ENCODE measurements around a stretch of chr16.

DNA sequence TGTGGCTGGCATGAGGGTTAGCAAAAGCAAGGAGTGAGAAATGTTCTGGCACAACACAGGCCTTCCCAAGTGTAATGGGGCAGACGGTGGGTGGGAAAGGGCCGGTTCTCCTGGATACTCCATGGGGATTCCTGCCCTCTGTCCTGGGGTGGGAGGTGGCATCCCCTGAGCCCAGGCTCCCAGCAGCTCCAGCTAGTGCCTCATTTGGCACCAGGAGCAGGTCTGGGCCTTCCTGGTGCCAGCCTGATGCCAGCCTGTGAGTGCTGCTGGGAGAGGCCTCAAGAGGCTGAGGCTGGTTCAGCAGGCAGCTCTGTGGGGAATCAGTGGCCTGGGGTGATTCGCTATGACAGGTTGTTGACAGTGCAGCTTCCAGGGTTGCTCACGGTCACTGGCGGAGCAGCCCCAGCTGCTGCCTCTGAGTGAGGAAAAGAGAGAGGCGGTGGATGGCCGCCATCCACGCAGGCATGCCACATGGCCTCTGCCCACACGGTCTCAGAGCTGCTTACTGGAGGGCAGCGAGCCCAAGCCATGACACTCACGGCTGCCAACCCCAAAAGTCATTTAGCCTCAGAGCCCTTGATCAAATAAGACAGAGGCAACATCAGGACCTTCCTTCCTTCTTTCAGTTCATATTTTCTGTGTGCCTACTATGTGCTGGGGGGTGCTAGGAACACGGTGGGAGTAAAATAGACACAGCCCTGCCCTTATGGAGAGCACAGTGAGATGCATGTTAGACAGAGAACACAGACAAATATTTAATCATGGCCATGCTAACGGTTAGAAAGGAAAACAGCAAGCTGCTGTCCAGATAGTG is 4.3 kb upstream of the BRD7 start:
- PRO-cap, result no peak

DNA sequence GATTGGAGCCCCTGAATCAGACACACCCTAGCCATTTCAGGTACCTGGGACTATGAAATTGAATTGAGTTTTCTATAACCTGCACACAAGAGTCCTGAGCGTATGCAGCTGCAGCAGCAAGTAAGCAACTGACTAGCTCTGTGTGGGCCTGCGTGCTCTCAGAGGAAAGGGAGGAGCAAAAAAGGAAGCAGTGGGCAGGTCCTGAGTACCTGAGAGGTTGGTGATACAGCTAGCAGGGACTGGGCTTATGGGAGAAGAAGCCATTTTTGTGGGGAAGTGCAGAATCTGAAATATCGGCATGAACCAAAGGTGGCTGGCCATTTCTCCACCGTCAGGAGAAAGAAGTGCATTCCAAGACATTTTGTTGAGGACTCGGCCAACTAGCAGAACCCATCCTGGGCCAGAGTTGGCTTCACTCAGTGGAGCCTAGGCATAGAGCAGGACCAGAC is 27.3 kb upstream of the BRD7 start:
- PRO-cap, result no peak

DNA sequence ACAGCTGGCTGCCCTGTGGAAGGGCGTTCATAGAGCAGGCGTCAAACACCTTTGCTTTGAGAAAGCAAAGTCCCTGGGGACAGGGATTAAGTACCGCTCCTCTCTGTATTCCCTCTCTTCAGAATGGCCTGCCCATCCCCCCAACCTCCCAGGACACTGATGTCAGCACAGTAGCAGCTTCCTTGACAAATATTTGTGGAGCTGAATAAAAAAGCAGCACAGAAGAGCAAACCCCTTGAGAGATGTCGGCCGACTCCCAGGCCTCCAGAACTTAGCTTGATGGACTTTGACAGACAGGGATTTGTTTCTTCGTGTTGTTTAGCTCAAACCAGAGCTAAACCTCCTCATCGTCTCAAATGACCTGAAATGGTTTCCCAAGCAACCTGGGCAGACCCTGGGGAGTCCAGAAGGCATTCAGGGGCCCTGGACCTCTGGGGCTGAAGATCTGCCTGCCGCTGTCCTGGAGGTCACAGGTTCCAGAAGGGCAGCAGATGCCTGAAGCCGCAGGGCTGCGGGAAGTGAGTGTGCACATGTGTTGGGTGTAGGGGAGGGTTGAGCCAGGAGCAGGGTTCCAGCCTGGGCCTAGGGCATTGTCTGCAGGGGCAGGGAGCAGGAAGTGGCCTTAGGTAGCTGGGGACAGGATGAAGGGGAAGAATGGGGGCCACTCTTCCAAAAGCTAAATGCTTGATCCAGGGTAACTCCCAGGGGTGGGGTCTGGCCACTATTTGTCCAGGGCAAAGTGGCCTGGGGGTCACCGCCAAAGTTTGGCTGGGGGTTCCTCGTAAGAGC is 42.3 kb upstream of the NKD1 start:
- PRO-cap, result no peak

DNA sequence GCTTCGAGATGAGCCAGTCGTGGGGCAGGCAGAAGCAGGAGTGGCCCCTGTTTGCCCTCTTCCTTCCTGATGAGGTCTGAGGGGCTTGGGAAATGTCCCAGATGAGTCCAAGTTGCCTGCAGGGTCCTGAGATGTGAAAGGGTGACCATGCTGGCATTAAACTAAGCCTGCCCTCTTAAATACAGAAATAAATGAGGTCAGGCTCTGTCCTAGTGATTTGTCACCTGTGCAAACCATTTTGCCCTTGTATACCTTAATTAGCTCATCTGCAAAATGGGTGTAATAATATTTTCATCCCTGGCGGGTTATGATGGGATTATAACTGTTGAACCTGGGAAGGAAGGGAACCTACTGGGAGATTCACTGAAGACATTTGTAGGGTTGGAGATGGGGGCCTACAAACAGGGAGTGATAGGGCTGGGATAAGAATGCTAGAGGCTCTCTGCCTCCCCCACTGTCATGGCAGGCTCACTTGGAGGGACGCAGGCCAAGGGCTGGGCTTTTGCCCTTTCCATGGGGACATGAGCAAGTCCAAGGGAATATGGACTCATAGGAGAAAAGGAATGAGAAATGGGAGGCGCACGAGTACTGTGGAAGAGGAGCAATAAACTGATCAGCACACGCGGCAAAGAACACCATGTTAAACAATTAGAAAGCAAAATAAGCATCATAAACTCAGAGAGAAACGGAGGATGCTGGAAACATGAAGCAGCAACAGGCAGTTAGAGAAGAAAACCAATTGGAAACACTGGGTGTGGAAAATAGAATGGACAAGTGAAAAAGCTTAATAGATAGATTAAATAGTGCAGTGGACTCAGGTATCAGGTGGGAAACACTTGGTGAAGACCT is 4.4 kb downstream of the NKD1 start:
- PRO-cap, result no peak

GRCh38 chr16:50745014-50745501 is 3.2 kb downstream of the CYLD start:
- PRO-cap, result no peak

DNA sequence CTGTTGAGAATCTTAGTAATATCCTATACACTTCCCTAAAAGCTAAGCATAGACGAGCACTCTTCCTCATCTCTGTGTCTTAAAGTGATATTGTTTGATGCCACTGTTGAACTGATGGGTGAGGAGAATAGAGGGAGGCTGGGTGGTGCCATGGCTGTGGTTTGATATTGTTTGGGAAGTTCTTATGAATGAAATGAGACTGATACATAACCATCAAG is 46.5 kb downstream of the CYLD start:
- PRO-cap, result no peak

DNA sequence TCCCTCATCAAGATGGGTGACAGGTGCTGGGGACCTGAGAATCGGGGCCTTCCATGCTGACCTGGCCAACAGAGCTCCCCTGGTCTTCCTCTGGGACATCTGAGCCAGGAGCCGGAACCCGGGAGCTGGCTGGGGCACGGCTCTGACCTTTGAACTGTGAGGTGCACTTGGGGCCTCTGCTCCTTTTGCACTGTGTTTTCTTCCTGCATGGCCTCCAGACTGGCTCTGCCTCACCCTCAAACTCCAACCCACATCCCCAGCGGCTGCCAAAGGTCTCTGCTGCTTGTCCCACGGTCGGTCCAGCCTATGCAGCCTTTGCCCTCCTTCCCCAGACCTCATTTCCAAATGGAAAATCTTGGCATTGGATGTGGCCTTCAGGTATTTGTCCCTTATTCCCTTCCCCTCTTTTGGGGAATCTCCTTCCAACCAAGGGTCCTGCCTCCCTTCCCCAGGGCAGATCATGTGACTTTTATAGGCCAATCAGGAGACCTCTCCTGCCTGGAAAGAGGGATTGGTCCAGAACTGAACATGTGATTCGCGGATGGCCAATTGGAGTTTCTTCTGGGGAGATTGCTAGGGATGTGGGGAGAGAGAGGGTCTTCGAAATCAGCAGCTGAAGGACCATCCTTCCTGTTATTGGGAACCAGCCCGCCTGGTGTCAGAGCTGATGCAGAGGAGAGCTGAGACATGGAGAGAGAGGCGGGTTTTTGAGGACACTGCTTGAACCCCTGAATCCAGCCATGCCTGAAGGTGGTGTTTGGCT is 117.9 kb downstream of the CYLD start:
- PRO-cap, result no peak

DNA sequence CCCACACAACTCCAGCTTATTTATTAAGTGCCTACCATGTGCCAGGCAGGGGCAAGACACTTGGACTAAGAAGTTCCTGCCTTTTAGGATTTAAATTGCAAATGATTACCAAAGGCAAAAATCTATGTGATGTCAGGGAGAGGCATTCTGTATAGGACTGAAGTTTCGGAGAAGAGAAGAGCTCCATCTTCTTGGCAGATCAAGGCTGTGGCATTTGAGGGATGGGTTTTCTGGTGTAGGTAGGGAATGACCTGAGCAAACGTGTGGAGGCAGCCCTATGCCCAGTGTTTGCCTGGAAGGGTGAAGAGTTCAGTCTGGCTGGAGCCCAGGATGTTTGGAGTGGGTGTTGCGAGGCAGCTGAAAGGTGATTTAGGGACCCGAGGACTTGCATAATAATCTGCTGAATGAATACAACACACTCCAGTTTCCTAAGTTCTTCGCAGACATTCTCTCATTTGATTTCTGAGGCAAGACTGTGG is 186.1 kb downstream of the CYLD start:
- PRO-cap, result no peak

DNA sequence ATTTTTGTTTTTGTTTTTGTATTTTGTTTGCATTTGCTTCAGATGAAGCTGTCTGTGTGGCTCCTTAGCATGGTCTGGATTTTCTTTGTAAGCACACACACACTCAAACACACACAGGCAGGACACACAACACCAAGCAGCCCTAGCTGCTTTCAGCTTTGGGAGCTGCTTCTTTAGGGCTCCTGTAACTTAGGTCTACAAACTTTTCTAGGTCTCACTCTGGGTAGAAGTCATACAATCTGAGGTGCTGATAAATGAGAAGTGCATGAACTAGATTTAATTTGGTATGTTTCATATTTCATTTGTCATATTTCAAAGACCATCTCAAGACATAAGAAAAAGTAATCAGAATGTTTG is 3.0 kb downstream of the SALL1 start:
- PRO-cap, result no peak

DNA sequence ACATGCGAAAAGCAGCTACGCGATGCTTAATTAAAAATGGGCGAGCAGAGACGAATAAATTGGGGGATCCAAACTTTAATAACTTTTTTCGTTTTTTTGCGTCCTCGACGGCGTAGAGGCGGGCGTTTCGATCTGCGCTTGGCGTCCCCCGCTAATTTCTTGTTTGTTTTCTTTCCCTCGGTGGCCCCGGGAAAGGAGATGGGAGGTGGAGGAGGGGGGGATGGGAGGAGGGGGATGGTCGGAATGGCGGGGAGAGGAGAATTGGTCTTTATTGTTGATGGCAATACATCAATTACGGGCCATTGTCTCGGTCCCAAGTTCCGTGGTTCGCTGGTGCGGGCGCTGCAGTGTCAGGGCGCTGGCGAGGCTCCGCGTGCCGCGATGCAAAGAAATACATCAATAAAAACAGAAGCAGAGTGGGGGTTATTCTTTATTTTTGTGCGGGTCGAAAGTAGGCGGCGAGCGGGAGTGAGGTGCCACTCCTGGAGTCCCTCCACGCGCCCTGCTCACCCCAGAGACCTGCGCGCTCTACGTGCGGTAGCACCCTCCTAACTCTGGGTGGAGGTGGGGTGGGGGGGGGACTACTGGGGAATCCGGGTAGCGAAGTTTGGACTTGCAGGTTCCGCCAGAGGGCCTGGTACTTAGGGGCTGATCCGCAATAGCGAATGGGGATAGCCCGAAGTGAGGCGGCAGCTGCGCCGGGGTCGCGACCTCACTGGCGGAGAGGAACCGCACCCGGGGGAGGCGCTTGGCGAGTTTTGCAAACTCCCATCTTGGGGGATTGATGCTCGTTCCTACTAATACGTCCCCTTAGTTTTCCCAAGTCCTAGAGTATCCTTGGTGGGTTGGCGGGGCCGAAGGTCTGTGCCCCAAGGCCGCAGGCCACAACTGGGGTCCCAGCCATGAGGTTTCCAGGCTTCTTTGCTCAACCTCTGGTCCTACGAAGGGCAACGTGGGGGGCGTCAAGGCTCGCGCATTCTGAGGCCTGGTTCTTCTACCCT is 3.3 kb upstream of the SALL1 start:
- PRO-cap, result no peak

- PRO-cap, result no peak
Measured at GRCh38 chr16:51645545-51645895, 494.4 kb upstream of the SALL1 start.

DNA sequence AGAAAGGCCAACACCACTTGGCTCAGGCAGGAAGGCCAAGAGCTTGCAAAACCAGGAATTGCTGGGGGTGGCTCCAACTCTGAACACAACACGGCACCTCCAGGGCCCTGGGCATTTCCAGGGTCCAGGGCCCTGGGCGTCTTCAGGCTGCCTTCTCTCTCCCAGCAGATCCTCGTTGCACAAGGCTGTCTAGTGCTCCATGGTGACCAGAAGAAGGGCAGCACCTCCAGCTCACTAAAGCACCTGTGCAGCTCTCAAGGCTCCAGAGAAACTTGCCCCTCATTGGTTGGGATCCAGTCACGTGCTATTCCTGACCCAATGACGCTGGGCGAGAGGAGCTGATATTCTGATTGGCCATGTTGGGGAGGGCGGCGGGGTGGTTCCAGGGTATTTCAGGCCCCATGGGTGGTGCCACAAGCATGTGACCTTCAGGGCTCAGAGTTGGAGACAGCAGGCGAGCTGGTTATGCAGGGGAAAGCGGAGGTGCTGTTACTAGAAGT is 309.2 kb downstream of the TOX3 start:
- PRO-cap, result no peak

DNA sequence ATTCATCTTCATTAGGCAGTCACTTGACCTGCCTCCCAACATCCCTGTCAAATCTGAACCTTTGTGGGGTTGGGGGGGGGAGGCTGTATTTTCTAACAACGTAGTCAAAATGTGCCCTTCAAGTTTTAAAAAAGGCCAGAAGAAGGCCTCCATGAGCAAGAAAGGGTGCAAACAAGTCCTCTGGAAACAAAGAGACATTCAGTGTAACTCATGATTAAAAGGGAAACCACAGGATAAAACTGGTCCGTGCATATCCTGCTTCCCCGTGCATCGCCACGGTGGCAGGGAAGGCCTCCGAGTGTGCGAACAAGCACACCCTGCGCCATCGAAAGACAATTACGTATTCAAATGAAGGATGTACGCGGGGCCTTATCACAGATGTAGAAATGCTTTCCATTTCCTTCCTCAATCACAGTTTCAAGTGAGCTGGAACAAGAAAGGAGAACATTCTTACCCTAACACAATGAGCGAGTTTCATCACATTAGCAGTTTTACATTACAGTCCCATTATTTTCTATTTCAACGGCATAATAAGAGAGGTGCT is 48.4 kb downstream of the TOX3 start:
- PRO-cap, result no peak

- PRO-cap, result no peak
Measured at GRCh38 chr16:52526543-52526779, 20.5 kb downstream of the TOX3 start.

DNA sequence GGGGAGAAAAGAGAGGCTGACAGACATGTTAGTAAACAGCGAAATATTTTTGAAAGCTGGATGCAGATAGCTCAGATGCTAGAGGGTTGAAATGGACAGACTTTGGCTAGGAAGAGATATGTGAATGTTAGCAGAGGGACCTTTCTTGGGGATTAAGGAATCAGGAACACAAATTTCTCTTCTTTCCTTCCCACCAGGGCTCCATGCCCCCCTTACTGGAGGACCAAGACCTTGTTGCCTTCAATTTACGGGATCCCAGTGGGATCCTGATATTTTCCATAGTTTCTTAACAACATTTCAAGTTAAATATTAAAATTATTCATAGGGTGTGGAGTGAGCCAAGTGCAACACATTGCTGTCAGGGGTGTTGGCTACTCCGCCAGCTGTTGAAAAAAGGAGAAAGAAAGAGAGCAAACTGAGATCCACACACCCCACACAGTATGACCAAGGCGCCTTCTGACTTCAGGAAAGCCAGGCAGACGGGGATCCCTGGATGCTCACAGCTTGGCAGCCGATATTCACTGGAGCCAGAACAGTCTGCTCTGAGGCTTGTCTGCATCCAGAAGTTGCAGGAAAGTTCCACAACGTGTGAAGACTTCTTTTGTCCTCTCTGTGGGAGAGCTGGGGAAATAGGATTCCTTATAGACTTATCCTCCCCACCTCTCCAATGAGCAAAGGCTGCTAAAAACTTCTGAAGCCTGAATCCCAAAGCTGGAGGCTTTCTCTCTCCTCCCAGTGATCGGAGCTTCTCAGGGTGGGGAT is 9.3 kb downstream of the CHD9NB start:
- PRO-cap, result no peak

- PRO-cap, result no peak
Measured at GRCh38 chr16:53043930-53044694, 8.6 kb downstream of the CHD9NB start.

- PRO-cap, result bidirectional peak, plus-strand start at chr16:53086434, minus-strand start at chr16:53086352
Measured at GRCh38 chr16:53085858-53086638, 31.3 kb downstream of the CHD9 start.

DNA sequence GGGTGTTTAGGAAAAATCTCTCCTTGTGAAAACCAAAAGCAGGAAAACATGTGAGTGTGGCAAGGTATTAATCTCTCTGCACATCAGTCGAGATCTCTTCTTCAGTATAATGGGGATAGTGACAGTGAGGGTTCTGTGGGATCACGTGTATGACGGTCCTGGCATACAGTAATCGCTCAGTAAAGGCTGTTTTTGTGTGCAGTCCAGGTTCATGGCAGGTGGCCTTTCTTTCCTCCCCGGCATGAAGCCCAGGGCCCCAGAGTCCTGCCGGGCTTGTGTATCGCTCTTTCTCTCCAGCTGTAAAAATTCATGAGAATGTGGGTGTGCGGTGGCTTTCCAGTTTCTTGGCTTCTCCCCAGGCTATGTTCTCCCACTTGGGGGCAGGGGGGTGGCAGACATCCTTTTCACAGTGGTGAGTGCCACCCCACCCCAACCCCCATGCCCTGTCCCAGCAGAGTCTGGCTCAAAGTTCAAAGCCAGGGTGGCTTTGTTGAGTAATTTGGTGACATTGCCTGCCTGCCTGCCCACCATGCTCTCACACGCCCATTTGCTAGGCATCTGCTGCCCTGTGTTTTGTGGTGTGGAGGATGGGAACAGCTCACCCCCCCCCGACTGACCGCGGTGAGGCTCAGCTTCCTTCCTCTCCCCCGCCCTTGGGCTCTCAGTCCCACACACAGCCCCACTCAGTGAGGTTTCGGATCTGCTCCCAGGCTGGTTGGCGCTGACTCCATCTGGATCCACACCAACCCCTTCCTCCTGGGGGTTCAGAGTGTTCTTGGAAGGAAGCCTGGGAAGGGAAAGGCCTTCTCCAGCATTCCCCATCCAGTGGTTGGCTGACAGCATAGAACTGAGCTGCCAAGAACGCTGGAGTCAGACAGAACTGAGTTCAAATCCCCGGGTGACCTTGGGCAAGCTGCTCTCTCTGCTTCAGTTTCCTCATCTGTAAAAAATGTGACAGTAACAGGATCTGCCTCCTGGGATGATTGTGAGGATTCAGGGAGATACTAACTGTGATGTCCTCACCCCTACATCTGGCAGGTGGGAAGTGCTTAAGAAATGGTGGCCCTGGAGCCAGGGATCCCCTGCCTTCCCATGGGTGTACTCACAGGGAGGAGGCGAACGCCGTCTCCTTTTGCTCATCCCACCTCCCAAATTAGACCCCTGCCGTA is 36.0 kb downstream of the CHD9 start:
- PRO-cap, result unidirectional peak, plus-strand start at position 189 of the sequence; bidirectional peak, plus-strand start at position 664 of the sequence, minus-strand start at position 445 of the sequence

GRCh38 chr16:53156351-53157198 is 101.8 kb downstream of the CHD9 start:
- PRO-cap, result no peak

DNA sequence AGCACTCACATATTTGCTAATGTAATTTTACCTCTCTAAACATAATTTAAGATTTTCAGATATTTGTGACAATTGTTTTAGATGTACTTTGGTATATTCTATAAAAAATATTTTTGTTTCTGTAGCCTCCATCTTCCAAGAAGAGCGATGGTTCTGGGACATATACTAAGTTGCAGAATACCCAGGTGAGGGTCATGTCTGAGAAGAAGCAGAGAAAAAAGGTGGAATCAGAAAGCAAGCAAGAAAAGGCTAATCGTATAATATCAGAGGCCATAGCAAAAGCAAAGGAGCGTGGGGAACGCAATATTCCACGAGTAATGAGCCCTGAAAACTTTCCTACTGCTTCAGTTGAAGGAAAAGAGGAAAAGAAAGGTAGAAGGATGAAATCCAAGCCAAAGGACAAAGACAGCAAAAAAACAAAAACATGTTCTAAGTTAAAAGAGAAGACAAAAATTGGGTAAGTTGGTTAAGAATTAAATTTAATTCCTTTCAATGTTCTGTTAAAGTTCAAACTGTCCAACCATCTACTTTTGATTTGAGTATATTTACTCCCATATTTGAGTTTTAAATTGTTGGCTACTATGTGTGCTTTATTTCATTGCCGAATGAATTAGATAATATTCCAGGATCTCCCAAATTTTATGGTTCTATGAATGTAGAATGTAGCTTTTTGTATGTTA is 154.7 kb downstream of the CHD9 start:
- PRO-cap, result no peak

Measured in SEM (cell line).